Bronchus fibroblast of lung (primary cell): ENCODE measurements around a stretch of chr12.

DNA sequence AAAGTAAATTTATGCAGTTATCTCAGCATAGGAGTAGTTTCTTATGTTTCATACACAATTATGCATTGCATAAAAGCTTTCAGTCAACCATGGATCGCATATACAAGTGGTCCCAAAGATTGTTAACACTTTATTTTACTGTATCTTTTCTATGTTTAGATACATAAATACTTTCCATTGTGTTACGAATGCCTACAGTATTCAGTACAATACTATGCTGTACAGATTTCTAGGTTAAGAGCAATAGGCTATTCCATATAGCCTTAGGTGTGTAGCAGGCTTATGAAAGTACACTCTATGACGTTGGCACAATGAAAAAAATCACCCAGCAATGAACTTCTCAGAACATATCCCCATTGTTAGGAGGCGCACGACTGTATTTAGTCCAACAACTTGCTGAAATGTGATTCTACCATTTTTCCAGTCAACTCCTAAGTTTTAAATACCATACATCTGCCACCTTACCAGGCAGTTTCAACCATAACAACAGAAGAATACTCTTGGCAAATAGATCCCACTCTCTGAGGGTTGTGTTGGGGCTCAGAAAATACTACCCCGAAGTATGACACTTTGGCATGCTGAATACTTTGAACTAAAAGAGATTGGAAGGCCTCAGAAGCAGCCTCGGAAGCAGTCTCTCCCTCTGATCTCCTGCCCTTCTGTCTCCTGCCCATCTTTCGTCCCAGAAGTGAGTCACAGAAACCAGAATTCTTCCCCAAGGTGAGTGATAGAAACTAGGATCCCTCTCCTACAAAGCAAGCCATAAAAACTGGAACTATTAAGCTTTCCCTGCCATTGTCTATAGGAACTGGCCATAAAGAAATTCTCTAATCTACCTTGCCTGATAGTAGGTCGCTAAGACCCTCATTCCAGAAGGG is 1.7 kb downstream of the PARP11 start:
- RAMPAGE, long total RNA, result no peak

DNA sequence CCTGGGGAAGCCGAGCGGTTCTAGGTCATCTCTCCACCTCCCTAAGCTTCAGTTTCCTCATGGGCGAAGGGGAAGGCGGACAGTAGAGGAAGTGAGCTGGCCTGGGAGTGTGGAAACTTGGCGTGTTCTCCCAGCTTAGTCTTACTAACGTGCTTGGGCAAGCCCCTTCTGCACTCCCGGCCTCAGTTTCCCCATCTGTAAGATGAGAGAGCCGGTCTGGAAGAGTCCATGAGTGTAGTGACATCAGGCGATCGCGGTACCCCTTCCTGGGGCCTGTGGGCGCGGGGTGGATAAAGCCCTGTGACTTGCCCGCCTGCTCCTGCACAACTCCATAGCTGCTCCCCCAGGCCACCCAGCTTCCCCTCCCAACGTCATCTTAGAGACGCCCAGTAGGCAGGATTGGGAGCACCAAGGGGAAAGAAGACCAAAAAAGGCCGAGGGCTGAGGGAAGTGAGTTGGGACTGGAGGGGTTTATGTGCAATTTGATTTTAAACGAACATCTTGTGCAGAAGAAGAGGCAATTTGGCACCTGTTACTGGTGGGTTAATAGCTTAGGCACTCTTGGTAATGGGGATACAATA is 158.8 kb upstream of the PARP11 start:
- RAMPAGE, long total RNA, result no peak

DNA sequence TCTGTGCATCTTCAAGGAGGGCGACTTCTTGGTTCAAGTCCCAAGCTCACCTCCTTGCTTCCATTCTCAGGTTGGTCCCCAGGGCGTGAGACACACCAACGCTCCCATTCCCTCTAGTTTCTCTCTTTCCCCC is 109.4 kb upstream of the CCND2 start:
- RAMPAGE, long total RNA, result no peak

- RAMPAGE, long total RNA, result no peak
Measured at GRCh38 chr12:4278328-4279219, 5.0 kb downstream of the CCND2 start.

DNA sequence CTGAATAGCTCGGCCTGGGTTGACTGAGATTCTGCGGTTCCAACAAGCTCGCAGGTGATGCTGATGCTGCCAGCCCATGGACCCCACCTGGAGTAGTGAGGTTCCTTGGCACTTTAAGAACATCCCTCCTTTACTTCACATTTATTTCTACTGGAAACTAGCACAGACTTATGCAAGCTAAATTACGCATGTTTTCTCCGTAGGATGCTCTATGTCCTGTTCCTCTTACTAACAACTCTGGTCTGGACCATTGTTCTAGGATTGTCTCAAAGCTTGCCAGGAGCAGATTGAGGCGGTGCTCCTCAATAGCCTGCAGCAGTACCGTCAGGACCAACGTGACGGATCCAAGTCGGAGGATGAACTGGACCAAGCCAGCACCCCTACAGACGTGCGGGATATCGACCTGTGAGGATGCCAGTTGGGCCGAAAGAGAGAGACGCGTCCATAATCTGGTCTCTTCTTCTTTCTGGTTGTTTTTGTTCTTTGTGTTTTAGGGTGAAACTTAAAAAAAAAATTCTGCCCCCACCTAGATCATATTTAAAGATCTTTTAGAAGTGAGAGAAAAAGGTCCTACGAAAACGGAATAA is 21.3 kb upstream of the TIGAR start:
- RAMPAGE, long total RNA, result no peak

GRCh38 chr12:4305396-4305766 is 15.6 kb upstream of the TIGAR start:
- RAMPAGE, long total RNA, result no peak

GRCh38 chr12:4736002-4736228 is 15.7 kb downstream of the GALNT8 start:
- RAMPAGE, long total RNA, result no peak

GRCh38 chr12:5046982-5047720 is 3.5 kb downstream of the KCNA5 start:
- RAMPAGE, long total RNA, result no peak

GRCh38 chr12:5114349-5114736 is 70.7 kb downstream of the KCNA5 start:
- RAMPAGE, long total RNA, result no peak

DNA sequence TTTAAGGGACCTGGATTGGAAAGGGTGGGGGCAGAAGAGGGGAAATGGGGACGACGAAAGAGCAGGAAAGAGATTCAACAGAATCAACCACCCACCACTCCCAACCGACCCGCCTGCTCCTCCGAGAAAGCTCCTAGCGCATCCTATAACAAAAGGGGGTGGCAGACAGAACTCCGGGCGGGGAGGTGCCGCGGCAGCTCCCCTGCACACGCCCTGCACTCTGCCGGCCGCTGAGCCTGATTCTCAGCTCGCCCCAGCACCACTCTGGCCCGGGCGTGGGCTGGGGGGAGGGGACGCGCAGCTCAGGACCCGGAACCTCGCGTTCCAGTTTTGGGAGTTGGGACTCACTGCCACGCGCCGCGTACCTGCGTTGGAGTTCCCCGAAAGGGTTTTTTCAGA is 782 bp downstream of the NTF3 start:
- RAMPAGE, long total RNA, result no peak

DNA sequence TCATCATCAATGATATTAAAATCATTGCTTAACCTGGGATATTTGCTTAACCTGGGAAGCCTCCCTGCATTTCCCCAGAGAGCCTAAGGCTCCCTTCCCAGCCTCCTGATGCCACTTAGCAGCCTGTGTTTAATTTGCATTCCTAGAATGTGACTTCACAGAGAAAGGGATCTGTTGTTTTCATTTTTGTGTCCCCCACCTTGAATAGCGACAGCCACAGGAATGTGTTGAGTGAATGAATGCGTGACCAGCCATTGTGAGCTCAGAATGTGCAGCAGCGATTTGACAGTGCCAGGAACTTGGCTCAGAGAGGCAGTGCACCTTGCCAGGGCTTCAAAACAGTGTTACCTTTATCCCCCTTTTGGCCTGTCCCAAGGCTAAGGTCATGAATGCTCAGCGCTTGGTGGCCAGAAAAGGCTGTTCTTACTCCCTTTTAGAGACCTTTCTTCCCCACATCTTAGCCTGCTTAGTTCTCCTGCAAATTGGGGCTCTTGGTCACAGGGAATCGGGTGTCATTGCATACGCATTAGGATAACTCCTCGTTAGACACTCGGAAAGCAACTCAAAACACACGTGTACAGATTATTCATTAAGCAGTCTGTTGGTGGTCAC is 9.6 kb downstream of the NTF3 start:
- RAMPAGE, long total RNA, result no peak

GRCh38 chr12:5581799-5582291 is 149.9 kb downstream of the NTF3 start:
- RAMPAGE, long total RNA, result no peak

DNA sequence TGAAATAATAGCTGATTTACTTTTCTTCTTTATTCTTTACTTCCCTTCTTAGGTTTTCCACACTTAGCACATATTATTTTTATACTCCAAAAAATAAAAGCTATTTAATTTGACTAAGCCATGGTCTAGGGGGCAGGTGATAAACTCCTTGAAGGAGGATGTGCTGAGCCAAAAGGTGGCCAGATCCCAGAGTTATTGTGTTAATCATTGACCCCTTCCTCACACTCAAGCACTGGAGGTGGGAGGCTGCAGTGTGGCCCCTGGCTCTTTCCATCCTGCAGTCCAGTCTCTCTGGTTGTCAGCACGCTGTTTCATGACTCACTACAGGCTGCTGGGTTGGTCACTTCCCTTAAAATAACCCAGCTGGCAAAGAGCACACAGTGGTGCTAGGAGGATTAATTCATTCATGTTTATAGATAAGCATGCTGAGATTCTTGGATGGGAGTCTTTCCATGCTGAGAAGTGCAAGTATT is 228.9 kb downstream of the ANO2 start:
- RAMPAGE, long total RNA, result no peak

GRCh38 chr12:5969068-5969420 is 24.0 kb upstream of the ANO2 start:
- RAMPAGE, long total RNA, result no peak

- RAMPAGE, long total RNA, result no peak
Measured at GRCh38 chr12:6058382-6058941, 66.0 kb downstream of the VWF start.

DNA sequence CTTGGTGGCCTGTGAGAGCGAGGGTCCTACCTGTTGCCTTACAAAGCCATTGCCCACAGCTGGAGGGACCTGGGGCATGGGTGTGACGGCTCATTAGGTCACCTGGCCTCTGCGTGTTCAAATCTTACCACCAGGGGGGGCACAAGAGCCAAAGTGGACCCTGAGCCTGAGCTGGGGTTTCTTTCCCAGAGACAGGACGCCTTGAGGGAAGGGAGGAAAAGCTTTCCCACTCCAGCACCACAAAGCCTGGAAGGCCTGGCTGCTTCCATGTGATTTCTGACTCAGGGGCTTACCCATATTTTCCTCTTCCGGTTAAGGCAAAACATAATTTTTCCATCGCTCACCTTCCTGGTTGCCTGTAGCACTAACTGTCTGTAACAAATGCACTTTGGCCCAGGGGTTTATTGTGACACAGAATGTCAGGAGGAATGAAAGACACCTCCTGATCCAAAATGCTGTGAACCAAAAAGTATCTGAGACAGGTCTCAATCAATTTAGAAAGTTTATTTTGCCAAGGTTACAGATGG is 4.4 kb upstream of the CD9 start:
- RAMPAGE, long total RNA, result no peak

GRCh38 chr12:6199226-6200298 is 638 bp upstream of the CD9 start:
- RAMPAGE, long total RNA, result no peak

- RAMPAGE, long total RNA, result no peak
Measured at GRCh38 chr12:6211180-6211705, 11.0 kb downstream of the CD9 start.

DNA sequence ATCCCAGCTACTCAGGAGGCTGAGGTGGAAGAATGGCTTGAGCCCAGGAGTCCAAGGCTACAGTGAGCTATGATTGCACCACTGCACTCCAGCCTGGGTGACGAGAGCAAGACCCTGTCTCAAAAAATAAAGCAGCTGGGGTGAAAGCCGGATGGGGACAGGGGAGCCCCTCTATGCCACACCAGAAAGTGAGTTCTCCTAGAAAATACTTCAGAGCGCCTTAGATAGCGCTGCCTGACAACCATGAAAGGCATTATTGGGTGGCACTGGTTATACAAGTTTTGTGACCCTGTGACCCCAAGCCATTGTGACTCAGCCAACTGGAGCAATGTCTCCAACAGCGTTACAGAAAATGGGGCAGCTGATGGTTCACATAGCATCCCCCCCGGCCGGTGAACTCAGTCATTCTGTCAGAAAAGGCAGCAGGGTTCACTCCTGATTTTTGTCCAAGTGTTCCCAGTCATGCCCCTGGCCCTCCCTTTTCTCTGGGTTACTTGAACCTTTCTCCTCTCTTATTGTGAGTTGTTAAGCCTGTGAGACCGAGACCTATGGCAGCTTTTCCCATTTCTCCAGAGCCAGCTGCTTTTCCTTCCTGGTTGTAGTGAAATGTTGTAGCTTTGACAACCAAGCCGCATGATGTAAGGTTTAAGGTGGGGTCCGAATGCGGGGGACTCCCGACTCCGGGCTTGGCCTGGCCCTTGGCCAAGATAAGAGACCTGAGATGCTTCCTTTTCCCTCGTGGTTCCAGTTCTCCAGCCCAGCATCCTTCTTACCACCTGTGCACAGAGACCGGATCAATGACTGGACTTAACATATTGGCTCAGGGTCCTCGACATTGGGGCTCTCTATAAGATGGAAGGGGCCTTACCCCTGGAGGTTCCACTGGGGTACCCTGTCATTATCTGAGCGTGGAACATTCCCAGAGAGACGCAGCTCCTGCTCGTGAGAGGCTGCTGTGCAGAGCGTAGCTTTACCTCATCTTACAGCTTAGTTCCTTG is 22.0 kb downstream of the CD9 start:
- RAMPAGE, long total RNA, result no peak

DNA sequence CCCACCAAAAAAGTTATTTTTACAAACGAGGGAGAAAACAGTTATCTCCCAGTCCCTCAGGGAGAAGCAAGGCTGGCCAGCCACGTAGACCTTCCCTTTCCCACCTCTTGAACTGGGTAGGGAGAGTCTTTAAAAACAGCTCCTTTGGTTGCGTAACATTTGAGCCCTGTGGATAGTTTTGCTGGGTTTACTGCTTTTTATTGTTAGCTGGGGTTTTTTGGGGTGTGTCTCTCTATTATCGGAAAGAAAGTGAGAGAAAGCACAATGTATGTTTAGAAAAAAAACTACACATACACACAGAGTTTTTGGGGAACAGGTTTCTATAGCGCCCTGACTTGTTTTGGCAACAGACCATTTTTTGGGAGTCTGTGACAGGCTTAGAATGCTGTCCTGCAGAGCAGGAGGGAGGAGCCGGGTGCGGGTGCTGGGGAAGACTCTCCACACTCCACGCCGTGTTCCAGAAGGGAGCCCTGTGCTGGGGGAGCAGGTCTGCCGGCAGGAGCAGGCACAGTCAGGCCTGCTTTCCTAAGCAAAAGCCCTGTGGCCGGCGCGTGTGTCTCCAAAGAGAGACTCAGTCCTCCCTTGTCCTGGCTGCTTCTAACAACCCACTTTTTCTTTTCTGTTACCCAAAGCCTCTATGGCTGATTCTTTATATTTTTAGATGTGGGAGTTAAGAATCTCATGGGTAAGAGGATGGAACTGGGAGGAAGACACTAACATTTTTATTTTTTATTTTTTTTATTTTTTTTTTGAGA is 26.4 kb downstream of the CD9 start:
- RAMPAGE, long total RNA, result no peak